Liver (tissue), 9 donors: ENCODE data around the genes ARID4B, NID1 and EDARADD.

- PRO-cap, 5 experiments, result no peak in any of the 5 experiments
- RAMPAGE, long total RNA, 2 experiments, result no peak in any of the 2 experiments
- RRBS, result 96% methylated on average over 5 of the region's 13 CpGs
Observed at GRCh38 chr1:234989888-234990653, 138.6 kb downstream of the TOMM20 start.

DNA sequence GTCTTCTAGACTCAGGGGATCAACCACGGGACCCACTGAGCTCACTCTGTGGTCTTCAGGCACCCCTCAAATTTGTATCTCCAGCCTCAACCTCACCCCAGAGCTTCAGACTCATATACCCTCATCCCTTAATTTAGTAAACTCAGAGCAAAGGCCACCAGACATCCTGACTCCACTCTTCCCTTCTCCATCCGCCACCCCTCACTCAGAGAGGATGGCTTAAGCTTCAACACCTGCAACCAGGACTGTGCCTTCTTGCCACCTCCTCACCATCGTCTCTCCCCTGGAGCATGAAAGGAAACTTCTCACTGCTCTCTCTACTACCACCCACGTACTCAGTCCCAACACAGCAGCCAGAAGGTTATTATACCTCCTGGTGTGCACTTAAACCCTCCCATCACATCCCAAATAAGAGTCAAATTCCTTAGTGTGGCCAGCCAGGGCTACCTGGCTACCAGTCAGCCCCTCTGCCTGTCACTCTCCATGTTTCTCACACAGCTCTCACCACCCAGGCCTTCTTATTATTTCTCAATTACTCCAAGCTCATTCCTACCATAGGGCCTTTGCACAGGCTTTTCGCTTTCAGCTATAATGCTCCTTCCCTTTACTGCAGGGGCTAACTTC lies 137.8 kb downstream of the TOMM20 start:
- PRO-cap, 5 experiments, result no peak in any of the 5 experiments
- RAMPAGE, long total RNA, 2 experiments, result no peak in any of the 2 experiments
- RRBS, result no CpG with 5 or more reads among the region's 5 CpGs

DNA sequence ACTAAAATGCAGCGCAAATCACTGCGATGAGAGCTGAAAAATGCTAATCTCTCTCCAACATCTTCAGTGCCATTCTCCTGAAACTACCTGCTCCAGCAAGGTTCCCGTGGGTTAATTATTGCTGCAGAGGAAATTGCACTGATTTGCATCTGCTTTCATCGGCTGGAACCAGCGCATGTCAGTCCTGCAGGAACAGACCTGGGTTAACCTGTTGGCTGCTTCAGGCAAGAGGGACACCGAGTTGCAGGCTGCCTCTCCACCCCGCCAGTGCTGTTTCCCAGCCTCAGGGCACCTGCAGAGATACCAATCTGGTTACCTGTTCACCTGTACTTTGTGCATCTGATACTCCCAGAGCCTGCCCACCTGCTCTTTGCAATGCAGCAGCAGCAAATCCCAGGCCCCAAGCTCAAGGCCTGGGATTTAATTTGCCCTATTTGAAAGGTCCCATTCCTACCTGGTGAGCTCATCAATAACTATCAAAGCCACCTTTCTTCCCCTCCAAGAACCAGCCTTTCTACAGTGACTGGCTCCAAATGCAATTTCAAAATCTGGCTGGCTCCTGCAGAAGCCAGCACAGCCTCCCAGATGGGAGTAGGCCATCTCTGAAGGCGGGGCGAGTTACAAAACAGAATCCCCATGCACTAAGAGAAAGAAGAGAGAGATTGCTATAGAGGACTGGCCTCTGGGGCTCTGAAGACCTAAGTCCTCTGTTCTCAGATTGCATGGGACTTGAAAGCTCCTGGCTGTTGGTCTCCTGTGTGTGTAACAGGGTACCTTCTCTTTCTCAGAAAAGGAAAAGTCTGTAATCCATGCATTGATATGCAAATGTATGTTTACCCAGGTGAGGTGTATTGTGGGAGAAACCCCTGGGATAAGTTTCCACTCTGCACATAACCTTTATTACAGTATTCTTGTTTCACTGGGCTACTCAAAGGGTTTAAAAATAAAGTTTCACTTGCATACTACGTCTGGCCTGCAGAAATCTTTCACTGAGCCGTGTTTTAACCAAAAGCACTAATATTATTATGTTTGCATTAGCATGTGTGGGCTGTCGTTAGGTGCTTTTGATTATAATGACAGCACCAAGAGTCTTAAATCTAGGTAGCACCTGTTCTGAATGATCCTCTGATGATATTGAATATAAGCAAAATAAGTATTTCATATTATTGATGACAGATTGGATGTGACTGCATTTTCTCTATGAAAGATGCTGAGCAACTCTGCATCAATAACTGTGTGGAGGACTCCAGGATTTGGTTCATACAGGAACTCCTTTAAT lies 67.6 kb downstream of the TOMM20 start:
- PRO-cap, 5 experiments, result peak in 5 of 5 experiments; most common plus-strand start position 651 of the sequence (in 3); most common minus-strand start position 408 of the sequence (in 2)
- RAMPAGE, long total RNA, 2 experiments, result no peak in any of the 2 experiments
- RRBS, result no CpG with 5 or more reads among the region's 12 CpGs

DNA sequence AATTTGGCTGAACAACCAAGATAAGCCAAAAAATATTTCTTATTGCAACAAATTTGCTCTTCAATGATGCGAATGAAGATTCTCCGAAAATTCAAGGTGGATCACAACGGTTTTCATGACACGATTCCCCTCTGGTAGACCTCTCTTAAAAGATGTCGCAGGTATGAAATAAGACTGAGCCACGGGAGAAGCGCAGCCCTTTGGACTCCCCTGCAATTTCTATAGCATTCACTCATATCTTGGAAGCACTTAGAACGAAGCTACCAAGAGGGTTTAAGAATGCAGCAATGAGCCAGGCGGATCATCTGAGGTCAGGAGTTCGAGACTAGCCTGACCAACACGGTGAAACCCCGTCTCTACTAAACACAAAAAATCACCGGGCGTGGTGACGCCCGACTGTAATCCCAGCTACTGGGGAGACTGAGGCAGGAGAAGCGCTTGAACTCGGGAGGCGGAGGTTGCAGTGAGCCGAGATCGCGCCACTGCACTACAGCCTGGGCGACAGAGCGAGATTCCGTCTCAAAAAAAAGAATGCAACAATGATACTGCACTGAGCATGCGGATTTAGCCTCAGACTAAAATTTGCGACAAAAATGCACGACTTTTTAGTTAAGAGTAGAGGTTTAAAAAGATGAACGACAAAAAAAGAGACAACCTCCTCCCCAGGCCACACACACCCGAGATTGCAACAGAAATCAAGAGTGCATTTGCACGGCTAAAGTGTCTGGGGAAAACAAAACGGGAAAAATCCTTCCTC lies 806 bp downstream of the TOMM20 start:
- PRO-cap, 5 experiments, result no peak in any of the 5 experiments
- RAMPAGE, long total RNA, 2 experiments, result no peak in any of the 2 experiments
- RRBS, result no CpG with 5 or more reads among the region's 32 CpGs

GRCh38 chr1:235270455-235271057 lies 57.4 kb downstream of the ARID4B start:
- PRO-cap, 5 experiments, result no peak in any of the 5 experiments
- RAMPAGE, long total RNA, 2 experiments, result no peak in any of the 2 experiments
- RRBS, result no CpG with 5 or more reads among the region's 1 CpG

GRCh38 chr1:235327765-235328383 lies at the start of gene ARID4B:
Gene ARID4B, minus strand, starts transcription at chr1:235328179.
- PRO-cap, 5 experiments, result peak in 5 of 5 experiments; most common minus-strand start chr1:235328168 (in 5)
- RAMPAGE, long total RNA, 2 experiments, result no peak in any of the 2 experiments
- RRBS, result 2% methylated on average over 28 of the region's 43 CpGs

DNA sequence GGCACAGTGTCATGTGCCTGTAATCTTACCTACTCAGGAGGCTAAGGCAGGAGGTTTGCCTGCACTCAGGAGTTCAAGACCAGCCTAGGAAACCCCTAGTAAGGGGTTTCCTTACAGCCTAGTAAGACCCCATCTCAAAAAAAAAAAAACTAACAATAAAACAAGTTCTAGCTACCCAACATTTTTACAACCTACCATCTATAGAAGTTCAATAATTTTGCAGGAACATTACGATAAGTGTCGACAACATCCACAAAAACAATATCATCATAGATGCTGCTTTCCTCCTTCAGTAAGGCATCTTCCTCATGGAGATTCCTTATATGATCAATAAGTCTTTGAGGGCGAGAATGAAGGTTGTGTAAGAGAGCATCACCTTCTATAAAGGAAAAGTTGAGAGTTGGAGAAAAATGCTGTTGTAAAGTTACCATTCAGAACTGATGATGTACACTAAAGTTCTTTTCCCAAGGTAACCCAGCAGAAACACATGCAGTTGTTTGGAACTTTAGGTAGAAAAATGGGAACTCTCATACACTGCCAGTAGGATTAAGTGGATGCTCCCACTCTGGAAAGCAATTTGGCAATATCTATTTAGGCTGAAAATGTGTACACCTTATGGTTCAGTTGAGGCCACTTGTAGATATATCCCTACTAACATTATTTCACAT lies 45.7 kb downstream of the B3GALNT2 start:
- PRO-cap, 5 experiments, result no peak in any of the 5 experiments
- RAMPAGE, long total RNA, 2 experiments, result no peak in any of the 2 experiments
- RRBS, result no CpG with 5 or more reads among the region's 3 CpGs

DNA sequence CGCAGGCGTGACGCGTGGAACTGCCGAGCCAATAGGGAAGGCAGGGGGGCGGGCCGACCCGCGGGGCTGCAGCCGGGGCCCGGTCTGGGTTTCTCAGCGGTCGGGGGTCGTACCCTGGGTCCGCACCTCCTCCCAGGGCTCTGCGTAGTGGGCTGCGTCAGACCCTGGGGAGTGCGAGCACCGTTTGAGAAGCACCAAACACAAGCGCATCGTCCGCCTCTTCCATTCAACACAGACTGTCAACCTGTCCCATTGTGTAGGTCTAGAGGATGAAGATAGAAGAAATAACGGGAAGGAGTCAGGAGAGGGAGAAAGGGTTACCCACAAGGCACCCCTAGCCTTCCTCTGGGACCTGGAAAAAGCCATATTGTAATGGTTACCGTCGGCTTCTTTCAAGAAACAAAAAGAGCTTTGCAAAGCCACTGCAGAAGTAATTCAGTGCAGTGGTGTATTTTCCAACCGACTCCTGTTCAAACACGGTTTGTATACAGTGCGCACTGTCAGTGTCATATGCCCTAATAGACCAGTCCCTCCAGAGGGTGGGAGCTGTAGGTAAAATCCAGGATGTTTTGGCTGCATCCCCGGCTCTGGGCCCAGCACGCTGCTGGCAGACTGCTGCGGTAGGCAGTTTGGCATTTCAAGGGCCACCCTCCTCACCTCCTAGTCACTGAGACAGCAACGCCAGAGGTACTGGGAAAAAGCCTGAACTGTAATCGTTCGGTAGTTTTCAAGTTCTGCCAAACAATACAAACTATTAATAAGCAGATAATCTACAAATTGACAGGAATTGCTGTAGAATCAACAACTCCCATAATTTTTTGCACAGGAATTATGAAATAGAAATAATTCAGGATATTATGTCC lies 607 bp upstream of the LYST start:
- PRO-cap, 5 experiments, result peak in 5 of 5 experiments; most common plus-strand start position 96 of the sequence (in 5)
- RAMPAGE, long total RNA, 2 experiments, result no peak in any of the 2 experiments
- RRBS, result 0% methylated on average over 10 of the region's 34 CpGs

GRCh38 chr1:235998820-235999238 lies 66.1 kb downstream of the NID1 start:
- PRO-cap, 5 experiments, result no peak in any of the 5 experiments
- RAMPAGE, long total RNA, 2 experiments, result no peak in any of the 2 experiments
- RRBS, result no CpG with 5 or more reads among the region's 7 CpGs

DNA sequence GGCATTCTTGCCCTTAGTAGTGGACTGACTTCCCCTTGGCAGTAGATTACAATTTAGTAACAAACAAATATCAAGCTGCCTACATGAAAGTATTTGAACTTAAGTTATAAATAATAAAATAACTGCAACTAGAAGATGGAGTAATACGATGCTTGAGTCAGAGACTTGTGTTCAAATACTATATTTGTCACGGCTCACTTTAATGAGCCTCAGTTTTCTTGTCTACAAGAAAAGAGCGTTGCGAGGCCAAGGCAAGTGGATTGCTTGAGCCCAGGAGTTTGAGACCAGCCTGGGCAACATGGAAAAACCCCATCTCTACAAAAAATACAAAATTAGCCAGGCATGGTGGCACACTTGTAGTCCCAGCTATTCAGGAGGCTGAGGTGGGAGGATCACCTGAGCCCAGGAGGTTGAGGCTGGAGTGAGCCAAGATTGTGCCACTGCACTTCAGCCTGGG lies 43.1 kb downstream of the NID1 start:
- PRO-cap, 5 experiments, result no peak in any of the 5 experiments
- RAMPAGE, long total RNA, 2 experiments, result no peak in any of the 2 experiments
- RRBS, result no CpG with 5 or more reads among the region's 4 CpGs

- PRO-cap, 5 experiments, result peak in 2 of 5 experiments; most common plus-strand start chr1:236039909 (in 2); most common minus-strand start chr1:236039702 (in 1)
- RAMPAGE, long total RNA, 2 experiments, result no peak in any of the 2 experiments
- RRBS, result no CpG with 5 or more reads among the region's 8 CpGs
Observed at GRCh38 chr1:236039521-236040056, 25.3 kb downstream of the NID1 start.

DNA sequence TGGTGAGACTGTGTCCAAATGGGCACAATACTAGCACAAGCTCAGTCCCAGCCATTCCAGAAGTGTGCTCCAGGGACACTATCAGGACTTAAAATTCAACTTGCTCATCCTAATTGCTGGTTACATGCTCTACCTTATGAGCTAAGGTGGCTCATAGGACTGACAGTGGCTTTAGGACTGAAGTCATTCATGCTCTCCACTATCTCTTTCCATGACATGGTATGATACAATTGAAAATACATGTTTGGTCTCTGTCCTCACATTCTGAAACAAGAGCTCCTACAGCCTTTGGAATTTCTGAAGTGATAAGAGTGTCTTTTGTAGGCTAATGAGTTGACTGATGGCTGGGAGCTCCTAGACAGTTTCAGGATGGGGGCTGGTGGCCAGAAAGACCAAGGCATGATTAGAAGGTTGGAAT lies 22.4 kb downstream of the NID1 start:
- PRO-cap, 5 experiments, result no peak in any of the 5 experiments
- RAMPAGE, long total RNA, 2 experiments, result no peak in any of the 2 experiments

DNA sequence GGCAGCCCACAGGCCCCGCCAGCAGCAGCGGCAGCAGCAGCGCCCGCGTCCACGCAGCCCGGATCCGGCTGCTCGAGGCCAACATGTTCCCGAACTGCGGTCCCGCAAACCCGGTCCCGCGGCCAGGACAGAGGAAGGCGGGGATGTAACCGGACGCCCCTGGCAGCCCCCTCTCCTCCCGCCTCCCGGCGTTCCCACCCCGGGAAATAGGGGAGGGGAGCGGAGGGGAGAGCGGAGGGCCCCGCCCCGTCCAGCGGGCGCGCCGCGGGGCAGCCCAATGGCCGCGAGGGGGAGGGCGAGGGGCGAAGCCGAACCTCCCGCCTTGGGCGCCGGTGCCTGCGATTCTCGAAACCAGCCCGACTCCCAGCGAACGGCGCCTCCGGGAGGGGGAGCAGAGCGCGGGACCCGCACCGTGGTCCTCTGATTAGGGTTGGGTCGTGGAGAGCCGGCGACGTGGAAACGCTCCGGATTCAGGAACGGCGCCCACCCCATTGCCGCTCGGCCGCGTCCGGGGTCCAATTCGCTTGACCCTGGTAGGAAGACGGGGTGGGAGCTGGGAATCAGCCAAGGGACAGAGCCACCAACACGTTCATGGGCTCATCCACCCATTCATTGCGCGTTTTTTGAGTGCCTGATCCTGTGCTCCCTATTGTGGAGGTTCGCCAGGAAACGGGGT lies at the start of gene NID1:
TSS of gene NID1 (minus strand) at position 96 of the 676 bp plus-strand sequence.
- PRO-cap, 5 experiments, result peak in 5 of 5 experiments; most common plus-strand start position 341 of the sequence (in 5); most common minus-strand start position 96 of the sequence (in 3)
- RAMPAGE, long total RNA, 2 experiments, result start-site peak on the minus strand in 2 of 2 experiments, centred at positions 126 to 137 of the sequence, 725 to 1,742 reads per replicate
- RRBS, result 3% methylated on average over 34 of the region's 70 CpGs

DNA sequence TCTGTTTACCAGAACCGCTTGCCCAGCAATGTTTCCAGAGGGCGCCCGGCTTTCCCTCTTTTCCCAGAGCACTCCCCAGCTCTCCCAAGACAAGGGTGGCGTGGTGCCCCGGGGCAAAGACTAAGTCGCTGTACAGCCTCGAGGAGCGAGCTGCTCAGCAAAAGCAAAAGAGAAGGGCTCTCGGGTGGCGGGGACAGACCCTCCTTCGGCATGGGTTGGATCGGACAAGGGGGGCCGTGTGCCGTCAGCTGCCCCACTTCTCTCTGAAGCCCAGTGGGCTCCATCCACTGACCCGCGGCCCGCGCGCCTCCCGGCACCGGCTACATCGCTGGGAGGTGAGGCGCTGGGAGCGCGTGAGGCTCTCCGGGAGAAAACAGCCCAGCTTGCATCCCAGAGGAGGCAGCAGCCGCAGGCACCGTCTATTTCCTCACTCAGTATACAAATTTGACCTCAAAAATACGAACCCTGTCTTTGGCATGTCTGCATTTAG lies 934 bp upstream of the GPR137B start:
- PRO-cap, 5 experiments, result no peak in any of the 5 experiments
- RAMPAGE, long total RNA, 2 experiments, result no peak in any of the 2 experiments
- RRBS, result 4% methylated on average over 9 of the region's 29 CpGs

DNA sequence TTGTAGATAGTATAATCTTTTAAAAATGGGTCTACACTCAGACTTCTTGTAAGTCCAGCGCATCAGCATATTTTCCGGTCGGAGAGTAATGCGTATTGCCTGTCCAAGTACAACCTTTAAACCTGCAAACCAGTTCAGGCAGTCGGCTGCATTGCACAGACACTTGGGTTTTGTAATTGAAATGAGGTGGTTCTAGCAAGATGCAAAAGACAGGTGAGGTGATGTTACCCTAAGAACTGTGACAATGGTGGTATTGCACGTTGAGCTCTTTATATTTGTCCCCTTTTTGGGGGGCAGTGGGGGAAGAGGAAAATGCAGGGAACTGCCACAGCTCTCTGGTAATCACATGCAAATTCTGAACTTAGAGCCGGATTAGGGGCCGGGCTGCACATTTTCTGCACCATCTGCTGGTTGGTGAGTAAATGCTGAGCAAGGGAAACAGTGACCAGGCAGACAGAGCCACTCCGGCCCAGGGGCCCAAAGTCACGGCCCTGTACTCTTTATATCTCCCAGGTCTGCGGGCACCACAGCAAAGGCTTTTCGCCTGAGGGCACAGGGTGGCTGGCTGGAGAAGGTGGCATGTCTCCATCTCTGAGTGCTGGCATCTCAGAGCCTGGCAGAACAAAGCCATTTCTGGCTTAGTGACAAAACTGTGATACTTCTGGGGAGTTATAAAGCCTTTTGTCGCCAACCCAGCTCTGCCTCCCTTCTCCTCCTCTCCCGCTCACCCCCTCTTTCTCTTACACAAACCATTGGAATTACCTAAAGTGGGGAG lies 2.4 kb downstream of the GPR137B start:
- PRO-cap, 5 experiments, result peak in 1 of 5 experiments; most common plus-strand start position 432 of the sequence (in 1); most common minus-strand start position 357 of the sequence (in 1)
- RAMPAGE, long total RNA, 2 experiments, result no peak in any of the 2 experiments
- RRBS, result 23% methylated on average over 2 of the region's 14 CpGs

DNA sequence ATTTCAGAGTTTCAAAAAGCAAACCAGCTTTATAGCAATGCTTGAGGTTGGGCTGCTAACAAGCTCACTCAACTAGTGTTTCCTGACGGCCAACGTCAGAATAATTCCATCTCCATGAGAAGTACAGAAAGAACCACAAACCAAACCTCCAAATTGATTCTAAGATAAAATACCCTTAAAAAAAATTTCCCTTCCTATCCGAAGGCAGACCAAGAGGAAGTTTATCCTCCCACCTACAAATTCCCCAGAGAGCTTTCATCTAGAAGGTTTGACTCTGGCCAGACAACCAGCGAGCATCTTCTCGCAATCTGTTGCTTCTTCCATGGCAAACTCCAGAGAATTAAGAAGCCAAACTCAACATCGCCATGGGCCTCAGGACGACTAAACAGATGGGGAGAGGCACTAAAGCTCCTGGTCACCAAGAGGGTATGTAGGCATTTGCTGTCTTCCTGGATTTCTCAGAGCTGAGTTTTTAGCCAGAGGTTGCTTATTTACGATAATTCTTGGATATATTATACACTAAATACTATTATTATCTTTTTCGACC lies at the start of gene EDARADD:
TSS of gene EDARADD (plus strand) at position 207 of the 547 bp plus-strand sequence.
- PRO-cap, 5 experiments, result no peak in any of the 5 experiments
- RAMPAGE, long total RNA, 2 experiments, result no peak in any of the 2 experiments
- RRBS, result no CpG with 5 or more reads among the region's 9 CpGs

GRCh38 chr1:236416305-236416740 lies 22.2 kb downstream of the EDARADD start:
- PRO-cap, 5 experiments, result no peak in any of the 5 experiments
- RAMPAGE, long total RNA, 2 experiments, result no peak in any of the 2 experiments
- RRBS, result no CpG with 5 or more reads among the region's 3 CpGs

- PRO-cap, 5 experiments, result no peak in any of the 5 experiments
- RAMPAGE, long total RNA, 2 experiments, result no peak in any of the 2 experiments
- RRBS, result no CpG with 5 or more reads among the region's 8 CpGs
Observed at GRCh38 chr1:236550012-236550840, 26.4 kb downstream of the LGALS8 start.

DNA sequence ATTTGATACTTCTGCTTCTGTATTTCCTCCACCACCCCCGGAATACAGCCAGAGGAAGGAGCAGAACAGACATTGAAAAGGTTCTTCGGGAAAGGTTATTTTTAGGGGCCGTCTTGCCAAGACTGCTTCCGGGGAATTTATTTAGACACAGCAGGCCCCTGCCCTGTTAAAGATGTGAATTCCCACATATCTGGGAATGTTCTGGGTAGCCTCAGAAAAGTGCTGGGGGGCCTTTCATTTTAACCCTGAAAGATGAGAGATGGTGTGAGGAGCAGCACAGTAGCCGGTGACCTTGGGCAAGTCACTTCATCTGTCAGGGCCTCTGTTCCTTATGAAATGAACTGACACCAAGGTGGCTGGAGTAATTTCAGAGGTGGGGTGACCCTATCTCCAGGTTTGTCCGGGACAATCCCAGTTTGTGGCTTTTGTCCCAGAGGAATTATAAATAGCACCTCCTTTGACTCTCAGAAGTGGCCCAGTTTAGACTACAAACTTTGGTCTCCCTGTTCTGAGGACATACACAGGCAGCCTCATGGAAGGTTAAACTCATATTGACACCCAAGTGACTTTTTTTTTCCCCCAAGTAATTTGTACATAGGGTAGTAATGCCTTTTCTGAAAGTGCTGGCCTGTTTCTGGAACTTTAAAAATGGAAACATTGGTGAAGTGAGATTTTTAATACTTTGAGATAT lies 14.5 kb downstream of the ACTN2 start:
- PRO-cap, 5 experiments, result no peak in any of the 5 experiments
- RAMPAGE, long total RNA, 2 experiments, result no peak in any of the 2 experiments
- RRBS, result 68% methylated on average over 5 of the region's 6 CpGs

DNA sequence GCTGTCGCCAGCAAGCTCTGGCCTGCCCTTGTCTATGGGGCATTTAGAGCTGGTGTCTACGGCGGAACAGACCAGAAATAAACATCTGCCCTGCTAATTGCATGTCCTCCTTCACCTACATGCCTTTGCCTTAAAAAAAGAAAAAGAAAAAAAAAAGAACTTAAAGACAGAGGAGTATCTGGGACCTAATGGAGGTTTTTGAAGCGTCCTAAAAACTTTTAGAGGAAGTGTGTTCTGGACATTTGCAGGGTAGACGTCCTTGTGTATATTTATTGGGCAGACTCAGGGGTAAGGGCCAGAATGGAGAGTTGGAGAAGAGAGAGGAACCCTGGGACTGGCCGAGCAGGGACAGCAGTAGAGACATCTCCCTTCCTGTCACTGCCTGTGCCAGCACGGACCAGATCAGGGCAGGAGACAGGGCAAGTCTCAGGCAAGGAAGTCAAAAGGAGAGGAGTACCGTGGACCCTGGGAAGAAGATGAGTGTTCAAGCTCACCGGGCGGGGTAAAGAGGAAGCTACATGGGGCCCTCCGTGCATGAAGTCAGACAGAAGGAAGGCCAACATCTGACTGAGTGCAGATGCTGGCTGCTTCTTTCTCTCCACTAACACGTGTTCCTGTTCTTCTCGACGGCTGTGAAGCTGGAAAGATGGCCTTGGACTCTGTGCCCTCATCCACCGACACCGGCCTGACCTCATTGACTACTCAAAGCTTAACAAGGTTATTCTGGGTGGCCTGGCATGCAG lies 40.9 kb downstream of the ACTN2 start:
- PRO-cap, 5 experiments, result no peak in any of the 5 experiments
- RAMPAGE, long total RNA, 2 experiments, result no peak in any of the 2 experiments
- RRBS, result no CpG with 5 or more reads among the region's 16 CpGs